Thoracic aorta (tissue), 1 donor: Measurements from ENCODE around the gene ARID1A.

- RAMPAGE, long total RNA: start-site peak on the plus strand at chr1:26545816-26545895, 24 reads
These were observed 16.0 kb downstream of the RPS6KA1 start for GRCh38 chr1:26545448-26546129.

DNA sequence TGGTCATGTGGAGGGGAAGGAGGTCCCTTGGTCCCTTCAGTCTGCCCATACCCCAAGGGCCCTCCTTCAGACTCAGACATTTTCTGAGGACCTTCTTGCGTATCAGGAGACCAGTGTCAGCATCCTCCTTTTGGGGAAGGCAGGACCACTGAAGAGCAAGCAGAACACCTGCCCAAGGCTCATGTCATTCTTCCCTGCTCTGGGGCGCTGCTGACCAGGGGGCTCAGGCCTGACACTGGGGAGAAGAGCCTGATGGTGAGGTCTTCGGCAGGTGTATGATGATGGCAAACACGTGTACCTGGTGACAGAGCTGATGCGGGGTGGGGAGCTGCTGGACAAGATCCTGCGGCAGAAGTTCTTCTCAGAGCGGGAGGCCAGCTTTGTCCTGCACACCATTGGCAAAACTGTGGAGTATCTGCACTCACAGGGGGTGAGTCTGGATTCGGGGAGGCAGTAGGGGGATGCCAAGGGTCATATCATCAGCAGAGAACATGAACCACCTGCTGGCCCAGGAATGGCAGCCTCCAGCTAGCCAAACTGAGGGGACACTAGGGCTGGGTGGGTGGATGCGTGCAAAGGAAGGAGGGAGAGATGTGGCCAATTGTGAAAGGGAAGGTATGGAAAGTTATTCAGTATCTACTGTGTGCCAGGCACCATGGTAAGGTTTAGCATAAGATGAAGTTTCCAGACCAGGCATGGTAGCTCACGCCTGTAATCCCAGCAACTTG lies 31.8 kb downstream of the RPS6KA1 start:
- RAMPAGE, long total RNA: no peak

DNA sequence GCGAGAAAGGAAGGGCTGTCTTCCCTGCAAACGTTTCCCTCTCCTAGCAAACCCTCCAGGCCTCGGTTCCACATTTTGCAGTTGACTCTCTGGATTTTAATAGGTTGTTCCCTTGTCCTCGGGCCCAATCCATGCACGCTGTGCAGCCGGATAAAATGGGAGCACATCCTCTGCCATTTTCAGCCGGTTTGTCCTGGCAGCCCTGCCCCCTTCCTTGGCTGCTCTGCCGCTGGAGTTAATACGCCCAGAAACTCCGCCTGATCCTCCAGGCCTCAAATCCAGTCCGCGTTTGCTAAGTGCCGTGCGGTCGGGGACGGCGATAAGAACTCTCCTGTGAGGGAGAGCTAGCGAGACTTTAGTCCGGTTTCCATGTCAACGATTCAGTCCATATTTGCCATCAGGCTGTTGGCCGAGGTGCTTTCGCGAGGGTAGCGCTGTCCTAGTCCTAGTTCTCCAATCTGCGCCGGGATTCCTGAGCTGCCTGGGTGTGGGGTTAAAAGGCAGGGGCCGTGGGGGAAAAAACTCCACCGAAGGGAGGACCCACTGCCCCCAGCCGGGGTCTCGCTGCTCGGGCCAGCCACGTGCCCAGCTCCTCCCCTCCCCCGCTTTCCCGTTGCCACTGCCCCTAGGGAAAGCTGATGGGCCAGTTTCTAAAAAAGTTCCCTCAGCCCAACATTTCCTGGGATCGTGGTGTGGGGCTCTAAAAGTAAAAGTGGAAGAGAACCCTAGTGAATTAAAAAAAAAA lies 2.8 kb upstream of the ARID1A start:
- RAMPAGE, long total RNA: no peak

DNA sequence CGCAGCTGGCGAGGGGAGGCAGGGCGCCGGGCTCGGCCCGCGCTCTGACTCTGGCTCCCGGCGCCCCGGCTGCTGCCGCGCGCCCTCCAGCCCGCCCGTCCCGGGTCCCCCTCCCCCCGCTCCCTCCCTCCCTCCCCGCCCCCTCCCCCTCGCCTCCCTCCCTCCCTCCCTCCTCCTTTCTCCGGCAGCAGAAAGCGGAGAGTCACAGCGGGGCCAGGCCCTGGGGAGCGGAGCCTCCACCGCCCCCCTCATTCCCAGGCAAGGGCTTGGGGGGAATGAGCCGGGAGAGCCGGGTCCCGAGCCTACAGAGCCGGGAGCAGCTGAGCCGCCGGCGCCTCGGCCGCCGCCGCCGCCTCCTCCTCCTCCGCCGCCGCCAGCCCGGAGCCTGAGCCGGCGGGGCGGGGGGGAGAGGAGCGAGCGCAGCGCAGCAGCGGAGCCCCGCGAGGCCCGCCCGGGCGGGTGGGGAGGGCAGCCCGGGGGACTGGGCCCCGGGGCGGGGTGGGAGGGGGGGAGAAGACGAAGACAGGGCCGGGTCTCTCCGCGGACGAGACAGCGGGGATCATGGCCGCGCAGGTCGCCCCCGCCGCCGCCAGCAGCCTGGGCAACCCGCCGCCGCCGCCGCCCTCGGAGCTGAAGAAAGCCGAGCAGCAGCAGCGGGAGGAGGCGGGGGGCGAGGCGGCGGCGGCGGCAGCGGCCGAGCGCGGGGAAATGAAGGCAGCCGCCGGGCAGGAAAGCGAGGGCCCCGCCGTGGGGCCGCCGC lies at the start of gene ARID1A:
Gene ARID1A, plus strand, starts transcription at position 173 of the 760 bp plus-strand sequence.
- RAMPAGE, long total RNA: no peak

GRCh38 chr1:26696603-26697449 lies 1.0 kb downstream of the ARID1A start:
- RAMPAGE, long total RNA: no peak

GRCh38 chr1:26743411-26744748 lies 43.9 kb upstream of the PIGV start:
- RAMPAGE, long total RNA: no peak

- RAMPAGE, long total RNA: no peak
These were observed 26.9 kb upstream of the PIGV start for GRCh38 chr1:26760748-26761366.

DNA sequence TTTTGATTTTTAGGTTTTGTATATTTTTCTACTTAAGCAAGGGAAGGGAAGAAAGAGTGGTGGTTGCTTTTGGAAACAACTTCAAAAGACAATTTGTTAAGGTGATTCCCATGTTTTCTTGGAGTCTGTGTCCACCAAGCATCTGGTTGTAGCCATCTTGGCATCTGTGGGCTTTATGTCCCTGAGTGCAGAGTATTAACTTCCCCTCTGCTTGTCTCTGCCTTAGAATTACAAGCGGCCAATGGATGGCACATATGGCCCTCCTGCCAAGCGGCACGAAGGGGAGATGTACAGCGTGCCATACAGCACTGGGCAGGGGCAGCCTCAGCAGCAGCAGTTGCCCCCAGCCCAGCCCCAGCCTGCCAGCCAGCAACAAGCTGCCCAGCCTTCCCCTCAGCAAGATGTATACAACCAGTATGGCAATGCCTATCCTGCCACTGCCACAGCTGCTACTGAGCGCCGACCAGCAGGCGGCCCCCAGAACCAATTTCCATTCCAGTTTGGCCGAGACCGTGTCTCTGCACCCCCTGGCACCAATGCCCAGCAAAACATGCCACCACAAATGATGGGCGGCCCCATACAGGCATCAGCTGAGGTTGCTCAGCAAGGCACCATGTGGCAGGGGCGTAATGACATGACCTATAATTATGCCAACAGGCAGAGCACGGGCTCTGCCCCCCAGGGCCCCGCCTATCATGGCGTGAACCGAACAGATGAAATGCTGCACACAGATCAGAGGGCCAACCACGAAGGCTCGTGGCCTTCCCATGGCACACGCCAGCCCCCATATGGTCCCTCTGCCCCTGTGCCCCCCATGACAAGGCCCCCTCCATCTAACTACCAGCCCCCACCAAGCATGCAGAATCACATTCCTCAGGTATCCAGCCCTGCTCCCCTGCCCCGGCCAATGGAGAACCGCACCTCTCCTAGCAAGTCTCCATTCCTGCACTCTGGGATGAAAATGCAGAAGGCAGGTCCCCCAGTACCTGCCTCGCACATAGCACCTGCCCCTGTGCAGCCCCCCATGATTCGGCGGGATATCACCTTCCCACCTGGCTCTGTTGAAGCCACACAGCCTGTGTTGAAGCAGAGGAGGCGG lies 13.3 kb upstream of the PIGV start:
- RAMPAGE, long total RNA: start-site peak on the plus strand centred at position 398 of the sequence, 67 bp wide, 23 reads; start-site peak on the plus strand centred at position 1,032 of the sequence, 148 bp wide, 17 reads

DNA sequence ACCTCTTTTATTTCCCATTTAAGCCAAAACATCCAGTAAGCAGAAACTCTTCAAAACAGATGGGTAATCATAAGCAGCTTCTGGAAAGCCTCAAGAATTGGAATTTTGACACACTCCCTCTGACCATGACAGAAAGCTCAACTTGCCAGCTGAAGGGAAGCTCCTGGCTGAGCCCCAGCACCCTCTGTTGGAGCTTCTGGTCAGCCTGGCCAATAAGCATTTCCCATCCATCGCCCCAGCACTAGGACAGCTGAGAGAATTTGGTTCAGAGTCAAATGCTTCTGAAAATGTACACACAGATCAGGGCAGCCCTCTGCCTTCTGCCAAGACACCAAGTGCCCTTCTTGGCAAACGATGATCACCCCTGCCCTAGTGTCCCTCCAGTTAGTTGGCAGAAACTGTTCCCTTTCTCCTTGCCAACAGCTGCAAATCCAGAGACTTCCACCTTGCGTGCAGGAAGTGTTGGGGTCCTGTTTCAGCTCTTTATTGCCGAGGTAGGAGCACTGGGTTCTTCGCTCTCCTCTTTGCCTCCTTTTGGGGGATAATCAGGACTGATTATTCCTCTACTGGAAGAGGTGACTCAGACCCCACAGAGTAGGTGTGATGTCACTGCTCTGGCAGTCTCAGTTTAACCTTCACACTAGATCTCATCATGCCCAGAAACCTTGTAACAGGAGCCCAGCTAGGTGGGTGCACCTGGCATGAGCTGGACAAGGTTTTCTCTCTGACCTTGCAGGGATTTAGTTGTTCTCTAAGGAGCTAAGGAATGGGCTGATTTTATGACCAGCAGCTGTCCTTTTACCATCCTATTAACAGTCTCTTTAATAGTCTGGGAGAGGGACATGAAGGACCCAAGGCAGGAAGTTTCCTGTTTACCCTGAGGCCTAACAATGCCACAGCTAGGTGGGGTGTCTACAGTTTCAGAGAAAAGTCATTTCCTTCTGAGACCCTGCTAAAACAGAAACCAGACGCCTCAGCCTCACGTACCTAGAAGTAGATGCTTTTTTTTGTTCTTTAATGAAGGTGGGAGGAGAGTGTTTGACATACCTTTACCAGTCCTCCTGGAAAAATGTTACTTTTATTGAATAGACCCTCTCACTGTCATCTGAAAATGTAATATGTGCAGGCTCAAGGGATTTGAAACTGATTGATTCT lies 12.1 kb downstream of the PIGV start:
- RAMPAGE, long total RNA: no peak

GRCh38 chr1:26907375-26907914 lies 6.3 kb downstream of the NR0B2 start:
- RAMPAGE, long total RNA: no peak

DNA sequence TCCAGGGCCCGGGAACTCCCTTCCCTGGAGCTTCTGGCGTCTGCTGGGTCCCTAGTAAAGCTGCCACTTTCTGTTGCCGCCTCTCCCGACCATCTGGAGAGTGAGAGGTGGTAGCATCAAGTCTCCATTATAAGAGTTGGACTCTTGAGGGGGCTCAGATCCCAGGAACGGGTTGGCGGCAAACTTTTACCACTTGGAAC lies 1.1 kb downstream of the TRNP1 start:
- RAMPAGE, long total RNA: no peak

DNA sequence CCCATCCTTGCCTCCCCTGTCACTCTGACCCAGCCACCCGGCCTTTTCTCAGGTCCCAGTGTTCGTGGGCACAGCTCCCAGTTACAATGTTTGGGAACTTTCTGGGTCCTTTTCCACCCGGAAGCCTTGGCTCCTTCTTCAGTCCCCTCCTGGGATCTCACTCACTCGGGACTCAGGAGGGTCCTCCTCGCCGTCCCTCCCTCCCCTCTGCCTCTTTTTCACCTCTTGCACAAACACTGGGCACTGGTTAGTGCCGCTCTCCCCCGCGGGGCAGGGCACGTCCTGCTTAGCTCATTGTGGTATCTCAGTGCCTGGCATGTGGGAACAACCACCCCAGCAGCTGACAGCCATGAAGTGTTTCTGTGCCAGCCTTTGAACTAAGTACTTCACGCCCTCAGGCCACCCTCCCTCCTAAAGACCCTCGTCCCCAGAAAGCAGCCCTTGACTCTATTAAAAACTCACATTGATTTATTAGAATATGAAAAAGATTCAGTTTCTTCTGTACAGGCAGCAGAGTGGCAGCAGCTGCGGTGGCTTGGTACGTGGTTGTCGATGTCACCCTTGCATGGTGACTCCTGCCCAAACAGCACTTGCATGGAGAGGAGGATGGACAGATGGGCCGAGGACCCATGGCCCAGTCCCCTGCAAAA lies 56.4 kb downstream of the SLC9A1 start:
- RAMPAGE, long total RNA: no peak

DNA sequence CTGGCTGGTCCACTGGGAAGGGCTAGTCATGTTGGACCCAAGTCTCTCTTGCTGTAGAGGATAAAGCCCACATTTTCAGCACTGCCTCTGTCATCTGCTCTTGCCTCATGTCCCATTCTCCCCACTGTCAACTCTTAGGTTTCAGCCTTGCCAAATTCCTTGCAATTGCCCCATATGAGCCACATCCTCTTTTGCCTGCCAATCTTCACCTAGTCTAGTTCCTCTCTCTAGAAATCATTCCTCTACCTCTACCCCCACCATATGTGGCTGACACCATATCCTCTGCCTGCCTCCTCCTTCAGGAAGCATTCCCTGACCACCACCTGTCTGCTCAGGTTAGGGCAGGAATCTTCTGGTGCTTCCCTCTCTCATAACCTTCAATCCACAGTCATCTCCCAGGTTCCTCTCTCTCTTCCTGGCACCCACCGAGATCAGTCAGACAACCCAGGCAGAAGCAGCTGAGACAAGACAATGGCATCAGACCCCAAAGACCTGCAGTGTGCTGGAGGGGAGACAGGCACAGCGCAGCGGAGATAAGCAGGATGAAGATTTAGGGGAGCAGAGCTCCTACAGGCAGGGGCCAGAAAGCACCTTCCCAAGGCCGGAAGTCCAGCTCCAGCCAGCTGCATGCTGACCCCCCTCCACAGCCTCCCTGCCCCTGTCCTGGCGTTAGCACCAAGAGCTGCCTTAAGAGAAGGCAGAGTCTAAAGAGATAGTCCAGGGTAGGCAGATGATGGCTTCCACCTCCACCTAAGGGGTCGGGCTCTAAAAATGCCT lies 38.1 kb downstream of the SLC9A1 start:
- RAMPAGE, long total RNA: no peak

GRCh38 chr1:27136031-27136574 lies 18.8 kb downstream of the SLC9A1 start:
- RAMPAGE, long total RNA: no peak

- RAMPAGE, long total RNA: no peak
These were observed 8.3 kb downstream of the MAP3K6 start for GRCh38 chr1:27358353-27358968.

DNA sequence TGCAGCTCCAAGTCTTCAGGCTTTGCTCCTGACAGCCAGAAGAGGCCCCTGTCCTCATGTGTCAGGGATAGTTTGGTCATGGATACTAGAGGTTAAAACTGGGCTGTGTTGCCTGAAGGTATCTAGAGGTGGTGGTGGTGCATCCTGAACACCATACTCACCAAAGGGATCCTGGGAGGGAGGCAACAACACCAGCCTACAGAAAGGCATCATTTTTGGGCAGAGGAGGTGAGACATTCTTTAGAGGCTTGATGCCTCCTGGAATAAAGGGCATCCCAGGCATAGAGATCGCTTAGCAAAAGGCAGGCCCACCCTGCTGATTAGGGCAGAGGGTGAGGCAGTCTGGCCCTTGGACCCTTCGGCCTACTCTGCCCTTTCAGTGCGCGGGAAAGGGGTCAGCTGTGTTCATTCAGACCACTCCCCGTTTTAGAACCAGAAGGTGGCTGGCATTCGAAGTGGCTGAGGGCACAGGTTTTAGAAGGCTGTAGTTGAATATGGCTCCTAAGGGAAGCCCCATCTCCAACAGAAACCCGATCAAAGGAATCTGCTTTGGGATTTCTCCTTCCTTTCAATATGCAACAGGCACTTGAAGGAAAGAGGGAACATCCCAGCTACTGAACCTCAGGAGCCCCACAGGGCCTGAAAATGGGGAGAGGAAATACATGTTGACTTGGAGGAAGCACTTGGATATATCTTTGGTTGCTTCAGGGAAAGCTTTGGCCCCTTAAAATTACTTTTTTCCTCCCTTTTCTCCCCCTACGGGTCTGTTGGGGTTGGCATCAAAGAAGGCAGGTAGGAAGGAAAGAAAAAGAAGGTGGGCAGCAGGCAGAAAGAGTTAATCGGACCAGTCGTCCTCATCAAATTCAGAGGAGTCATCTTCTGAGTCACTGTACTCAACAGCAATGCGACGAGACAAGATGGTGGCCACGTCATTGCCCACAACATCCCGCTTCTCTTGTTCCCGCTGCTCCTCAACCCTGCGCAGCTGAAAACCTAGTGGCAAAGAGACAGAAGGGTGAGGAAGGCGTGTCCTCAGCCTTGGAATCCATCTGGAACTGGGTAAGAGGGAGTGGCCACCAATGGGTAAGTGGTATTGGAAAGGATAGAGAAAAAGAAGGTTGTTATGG lies 15.3 kb downstream of the GPR3 start:
- RAMPAGE, long total RNA: no peak

DNA sequence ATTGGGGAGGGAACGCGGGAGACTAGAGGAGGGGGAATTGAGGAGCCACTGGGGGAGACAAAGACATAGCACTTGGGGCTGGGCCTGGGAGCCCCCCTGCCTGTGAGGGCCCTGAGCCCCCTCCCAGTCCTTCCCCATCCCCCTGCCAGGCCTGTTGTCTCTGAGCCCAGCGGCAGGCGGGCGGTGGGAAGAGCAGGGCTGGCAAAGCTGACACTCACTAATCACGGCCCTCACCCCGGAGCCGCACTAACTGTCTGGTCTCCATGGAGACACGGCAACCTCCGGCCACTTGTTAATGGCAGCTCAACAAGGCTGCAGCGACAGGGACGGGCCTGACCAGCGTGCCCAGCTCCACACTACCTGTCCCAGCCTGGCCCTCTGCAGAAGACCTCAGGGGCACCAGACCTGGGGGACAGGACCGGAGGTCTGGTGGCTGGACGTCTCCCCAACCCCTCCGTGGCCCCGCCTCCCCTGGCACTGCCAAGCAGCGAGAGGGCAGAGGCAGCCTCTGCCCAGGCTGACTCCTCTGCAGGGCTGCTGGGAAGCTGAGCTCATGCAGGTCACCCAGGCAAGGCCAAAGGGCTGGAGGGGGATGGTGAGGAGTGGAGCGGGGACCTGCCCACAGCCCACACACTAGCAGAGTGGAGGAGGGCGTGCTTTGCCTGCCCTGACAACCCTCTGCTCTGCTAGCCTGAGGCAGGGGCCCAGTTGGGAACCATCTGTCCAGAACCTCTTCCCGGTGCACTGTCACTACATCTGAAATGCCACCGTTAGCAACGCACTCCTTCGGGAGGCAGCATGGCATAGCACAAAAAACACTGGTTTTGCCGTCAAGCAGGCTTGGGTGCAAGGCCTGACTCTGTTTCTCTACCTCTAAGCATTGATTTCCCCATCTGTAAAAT lies 29.5 kb upstream of the WASF2 start:
- RAMPAGE, long total RNA: no peak

DNA sequence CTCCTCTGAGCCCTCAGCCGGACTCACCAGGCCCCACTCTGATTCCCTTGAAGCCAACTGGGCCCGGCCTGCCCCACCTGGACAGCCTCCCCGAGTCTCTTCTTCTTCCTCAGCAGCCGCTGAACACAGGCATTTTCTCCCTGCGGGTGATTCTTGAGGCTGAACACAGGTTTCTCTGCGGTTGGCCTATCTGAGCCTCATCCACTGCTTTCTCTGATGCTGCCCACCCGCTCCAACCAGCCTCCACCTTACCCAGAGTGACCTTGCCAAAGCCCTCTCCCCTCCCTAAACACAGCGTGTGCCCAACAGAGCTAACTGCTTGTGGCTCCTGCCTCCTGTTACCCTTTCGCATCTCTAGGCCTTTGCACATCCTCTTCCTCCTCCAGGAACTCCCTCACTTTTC lies 42.5 kb upstream of the WASF2 start:
- RAMPAGE, long total RNA: no peak

GRCh38 chr1:27555348-27555755 lies 48.6 kb downstream of the AHDC1 start:
- RAMPAGE, long total RNA: no peak

DNA sequence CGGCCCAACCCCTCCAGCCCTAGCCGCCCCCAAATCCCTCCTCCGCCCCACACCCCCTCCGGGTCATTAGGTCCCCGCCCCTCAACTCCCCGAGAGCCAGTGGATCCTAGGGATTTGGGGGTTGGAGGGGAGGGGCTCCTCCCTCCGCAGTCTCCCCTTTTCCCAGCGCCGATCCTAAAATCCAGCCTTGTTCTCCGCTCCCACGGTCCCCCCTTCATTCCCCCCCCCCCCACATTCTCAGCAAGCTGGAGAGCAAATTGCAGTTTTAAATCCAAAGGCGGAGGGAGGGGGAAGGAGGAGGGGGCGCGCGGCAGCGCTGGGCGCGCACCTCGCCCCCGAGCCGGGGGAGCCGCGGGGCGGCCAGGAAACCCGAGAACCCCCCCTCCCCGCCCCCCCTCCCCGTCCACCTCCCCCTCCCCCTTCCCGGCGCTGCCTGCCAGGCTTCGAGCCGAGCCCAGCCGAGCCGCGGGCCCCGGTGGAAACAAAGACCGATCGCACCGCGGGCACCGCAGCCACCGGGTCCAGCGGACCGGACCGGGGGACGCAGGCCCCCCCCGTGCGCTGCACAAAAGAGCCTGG lies 1.1 kb downstream of the AHDC1 start:
- RAMPAGE, long total RNA: no peak